Zone of skin (tissue), 1 donor: ENCODE measurements around a stretch of chr19.

- RRBS = no CpG with 5 or more reads among the region's 15 CpGs
Measured at GRCh38 chr19:58262519-58263250, 16.1 kb upstream of the ZNF8 start.

- RRBS = no CpG with 5 or more reads among the region's 19 CpGs
Measured at GRCh38 chr19:58381253-58381615, 404 bp upstream of the ZNF837 start.

DNA sequence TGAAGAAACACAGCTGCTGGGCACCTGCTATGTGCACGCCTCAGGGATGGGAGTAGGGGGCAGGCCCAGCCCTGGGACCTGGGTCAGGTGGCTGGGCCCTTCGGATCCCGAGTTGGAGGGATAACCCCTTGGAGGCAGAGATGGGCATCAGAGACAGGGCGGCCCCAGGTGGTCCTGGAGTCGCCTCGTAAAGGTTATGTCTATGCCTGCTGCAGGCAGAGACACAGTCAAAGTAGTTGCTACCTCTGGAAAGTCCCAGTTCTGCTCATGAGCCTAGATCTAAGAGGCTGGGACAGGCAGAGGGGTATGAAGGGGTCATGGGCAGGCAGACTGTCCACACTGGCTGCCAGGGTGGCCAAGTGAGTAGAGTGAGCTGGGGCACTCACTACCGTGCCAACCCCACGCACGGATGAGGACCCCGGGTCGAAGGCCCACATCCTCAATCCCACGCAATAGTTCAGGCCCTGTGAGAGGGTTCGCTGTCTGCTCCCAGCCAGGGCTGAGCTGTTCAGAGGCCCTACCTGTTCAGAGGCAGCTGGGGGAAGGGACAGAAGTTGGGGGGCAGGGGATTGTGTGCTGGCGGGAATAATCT is 1.3 kb upstream of the RPS5 start:
- RRBS = no CpG with 5 or more reads among the region's 14 CpGs

DNA sequence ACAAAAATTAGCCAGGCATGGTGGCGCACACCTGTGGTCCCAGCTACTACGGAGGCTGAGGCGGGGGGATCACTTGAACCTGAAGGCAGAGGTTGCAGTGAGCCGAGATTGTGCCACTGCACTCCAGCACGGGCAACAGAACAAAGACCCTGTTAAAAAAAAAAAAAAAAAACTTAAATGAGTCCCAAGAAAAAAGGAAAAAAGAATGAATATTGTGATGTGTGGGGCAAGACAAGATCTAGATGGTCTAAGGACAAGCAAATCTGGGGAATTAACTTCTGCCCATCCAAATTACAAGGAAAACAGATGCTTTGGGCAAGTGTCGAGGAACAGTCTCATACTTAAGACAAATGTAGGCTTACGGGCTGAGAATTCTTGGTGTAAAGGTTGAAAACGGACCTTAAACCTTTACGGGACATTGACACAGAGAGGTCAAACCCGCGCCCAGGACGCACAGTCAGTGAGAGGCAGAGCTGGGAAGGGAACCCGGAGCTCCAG is 655 bp upstream of the ZNF324 start:
- RRBS = no CpG with 5 or more reads among the region's 13 CpGs

GRCh38 chr19:58475055-58475317 is 1.2 kb upstream of the ZNF446 start:
- RRBS = no CpG with 5 or more reads among the region's 7 CpGs

GRCh38 chr19:58477042-58477311 is 825 bp downstream of the ZNF446 start:
- RRBS = no CpG with 5 or more reads among the region's 6 CpGs

DNA sequence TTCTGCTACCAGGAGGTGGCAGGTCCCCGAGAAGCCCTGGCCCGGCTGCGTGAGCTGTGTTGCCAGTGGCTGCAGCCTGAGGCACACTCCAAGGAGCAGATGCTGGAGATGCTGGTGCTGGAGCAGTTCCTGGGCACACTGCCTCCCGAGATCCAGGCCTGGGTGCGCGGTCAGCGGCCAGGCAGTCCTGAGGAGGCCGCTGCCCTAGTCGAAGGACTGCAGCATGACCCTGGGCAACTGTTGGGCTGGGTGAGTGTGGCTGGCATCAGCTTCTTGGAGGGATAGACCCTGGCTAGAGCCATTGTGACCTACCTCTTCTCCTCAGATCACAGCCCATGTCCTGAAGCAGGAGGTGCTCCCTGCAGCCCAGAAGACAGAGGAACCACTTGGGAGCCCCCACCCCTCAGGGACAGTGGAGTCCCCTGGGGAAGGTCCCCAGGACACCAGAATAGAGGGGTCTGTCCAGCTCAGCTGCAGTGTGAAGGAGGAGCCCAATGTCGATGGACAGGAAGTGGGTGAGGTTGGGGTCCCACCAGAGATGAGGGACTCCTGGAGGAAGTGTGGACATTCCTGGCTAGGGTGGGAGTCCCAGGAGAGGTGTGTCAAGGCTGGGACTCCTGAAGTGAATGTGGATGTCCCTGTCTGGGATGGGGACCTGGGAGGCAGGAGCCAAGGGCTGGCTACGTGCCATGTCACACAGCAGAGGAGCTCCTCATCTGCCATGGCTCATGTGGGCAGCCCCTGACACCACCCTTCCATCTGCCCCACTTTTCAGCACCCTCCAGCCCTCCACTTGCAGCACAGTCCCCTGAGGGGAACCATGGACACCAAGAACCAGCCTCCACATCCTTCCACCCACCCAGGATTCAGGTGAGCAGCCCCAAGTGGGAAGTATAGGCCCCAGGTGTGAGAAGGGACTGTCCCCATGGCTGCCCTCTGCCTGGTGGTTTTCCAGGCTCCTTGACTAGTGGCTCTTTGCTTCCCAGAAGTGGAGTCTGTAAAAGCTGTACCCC is 1.5 kb downstream of the ZNF446 start:
- RRBS = no CpG with 5 or more reads among the region's 11 CpGs

GRCh38 chr19:58511419-58511670 is 447 bp downstream of the SLC27A5 start:
- RRBS = 80% methylated on average over 5 of the region's 13 CpGs

DNA sequence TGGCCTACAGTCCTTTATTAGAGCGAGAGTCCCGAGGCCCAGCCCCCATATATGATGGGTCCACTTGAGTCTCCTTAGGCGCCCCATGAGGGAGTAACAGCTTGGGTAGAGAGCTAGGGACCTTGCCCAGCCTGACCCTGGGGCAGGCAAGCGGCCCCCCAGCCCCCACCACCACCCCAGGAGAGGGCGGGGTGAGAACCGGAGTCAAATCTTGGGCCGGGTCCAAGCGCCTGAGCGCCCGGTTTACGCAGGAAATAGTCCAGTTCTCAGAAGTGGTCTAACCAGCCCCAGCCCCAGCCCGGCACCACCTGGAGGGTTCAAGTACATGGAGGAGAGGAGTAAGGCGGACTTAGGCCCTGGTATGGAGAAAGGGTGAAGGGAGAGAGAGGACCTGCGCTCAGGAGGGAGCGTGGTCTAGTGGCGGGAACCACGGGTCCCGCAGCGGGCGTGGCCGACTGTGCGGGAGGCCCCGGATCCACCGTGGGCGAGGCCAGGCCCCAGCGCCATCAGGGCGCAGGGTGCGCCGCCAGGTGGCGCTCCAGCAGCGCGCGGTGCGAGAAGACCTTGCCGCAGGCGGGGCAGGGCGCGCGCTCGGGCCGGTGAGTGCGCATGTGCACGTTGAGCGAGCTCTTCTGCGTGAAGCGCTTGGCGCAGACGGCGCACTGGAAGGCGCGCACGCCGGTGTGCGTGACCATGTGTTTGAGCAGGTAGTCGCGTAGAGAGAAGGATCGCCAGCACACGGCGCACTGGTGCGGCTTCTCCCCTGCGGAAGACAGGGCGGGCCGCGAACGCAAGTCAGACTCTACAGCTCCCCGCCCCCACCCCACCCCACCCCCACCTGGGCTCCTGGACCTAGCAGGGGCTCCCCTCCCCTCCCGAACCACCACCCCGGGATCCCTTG is 2.0 kb upstream of the SLC27A5 start:
- RRBS = 4% methylated on average over 24 of the region's 68 CpGs

DNA sequence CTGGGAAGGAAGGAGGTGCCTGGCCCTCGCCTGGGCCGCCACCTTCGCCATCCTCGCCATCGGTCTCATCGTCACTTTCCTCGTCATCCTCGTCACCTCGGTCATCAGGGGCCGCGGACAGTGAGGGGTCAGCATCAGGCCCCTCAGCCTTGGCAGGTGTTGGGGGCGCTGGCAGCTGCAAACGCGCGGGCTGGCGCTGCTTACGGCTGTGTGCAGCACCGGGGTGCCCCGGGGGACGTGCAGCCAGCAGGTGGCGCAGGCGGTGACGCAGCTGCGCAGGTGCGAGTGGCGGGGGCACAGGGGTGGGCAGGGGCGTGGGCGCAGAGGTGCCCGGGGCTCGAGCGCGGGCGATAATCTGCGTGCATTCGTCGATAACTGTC is 2.7 kb downstream of the ZBTB45 start:
- RRBS = 82% methylated on average over 7 of the region's 36 CpGs

DNA sequence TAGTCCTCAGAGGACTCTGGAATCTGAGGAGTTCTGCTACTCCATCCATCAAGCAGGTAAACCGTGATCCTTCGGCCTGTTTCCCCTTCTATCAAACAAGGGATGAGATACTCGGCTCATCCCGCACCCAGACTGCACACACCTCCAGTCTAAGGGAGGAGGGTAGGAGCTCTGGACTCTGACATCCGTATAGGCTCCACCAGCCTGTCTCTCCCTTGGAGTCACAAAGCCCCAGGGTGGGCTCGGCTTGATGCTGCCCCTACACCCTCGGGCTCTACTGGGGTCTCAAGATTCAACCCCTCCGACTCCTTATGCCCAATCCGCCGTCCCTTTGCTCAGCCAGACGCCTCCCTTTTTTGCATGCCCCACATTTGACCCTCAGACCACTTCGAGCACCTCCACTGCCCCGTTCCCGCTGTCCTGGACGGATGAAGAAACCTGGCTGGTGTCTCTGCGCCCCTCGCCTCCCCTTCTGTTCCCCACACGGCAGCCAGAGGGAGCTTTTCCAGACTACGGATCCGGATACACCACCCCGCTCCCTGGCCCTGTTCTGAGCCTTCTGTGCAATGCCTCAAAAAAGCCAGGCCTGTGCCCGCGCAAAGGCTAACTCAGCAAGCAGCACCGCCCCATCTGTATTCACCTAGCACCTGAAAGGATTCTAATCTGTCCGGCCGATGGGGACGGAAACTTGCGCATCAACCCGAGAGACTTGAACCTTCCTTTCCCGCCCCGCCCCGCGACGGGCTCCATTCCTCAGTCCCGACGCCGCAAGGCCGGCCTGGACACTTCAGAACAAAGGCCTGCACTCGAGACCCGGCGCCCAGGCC is 774 bp downstream of the ZBTB45 start:
- RRBS = 0% methylated on average over 10 of the region's 41 CpGs

DNA sequence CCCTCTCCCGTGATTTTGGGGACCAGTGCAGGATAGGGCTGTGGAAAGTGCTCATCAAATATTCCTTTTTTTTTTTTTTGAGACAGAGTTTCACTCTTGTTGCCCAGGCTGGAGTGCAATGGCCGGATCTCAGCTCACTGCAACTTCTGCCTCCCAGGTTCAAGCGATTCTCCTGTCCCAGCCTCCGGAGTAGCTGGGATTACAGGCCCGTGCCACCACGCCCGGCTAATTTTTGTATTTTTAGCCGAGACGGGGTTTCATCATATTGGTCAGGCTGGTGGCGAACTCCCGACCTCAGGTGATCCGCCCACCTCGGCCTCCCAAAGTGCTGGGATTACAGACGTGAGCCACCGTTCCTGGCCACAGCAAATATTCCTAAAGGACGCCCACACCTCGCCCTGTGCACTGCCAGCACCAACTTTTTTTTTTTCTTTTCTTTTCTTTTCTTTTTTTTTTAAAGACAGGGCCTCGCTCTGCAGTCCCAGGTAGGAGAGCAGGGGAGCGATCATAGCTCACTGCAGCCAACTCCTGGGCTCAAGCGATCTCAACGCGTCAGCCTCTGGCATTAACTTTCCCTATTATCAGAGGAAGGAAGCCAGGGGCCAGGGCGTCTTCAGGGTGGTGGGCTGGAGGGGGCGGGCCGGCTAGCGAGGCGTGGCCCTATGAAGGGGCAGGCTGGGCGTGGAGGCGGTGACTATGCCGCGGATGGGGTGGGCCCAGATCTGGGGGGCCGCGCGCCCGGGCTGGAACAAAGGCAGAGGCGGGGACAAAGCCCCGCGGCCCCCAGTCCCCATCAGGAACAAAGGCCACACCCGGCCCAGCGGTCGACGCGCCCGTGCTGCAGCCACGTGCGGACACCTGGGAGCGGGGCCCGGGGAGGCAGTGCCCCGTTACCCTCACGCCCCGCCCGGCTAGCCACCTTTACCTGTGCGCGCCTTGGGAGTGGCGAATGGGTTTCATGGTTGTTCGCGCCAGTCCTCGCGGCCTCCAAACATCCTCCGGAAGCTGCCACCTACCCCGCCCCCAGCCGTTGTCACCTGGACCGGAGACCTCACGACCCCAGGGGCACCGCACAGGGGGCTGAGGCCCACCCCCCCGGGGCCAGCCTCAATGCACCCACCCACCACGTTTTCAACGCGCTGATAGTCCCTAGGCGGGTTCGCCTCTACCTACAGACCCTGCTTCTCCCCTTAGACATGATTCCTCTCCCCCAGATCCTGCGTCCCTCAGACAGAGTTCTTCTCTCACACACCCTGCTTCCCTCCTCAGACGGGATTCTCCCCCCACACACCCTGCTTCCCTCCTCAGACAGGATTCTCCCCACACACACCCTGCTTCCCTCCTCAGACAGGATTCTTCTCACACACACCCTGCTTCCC is 5.6 kb upstream of the TRIM28 start:
- RRBS = 2% methylated on average over 32 of the region's 73 CpGs

GRCh38 chr19:58551470-58552538 is 3.1 kb downstream of the CHMP2A start:
- RRBS = no CpG with 5 or more reads among the region's 18 CpGs

DNA sequence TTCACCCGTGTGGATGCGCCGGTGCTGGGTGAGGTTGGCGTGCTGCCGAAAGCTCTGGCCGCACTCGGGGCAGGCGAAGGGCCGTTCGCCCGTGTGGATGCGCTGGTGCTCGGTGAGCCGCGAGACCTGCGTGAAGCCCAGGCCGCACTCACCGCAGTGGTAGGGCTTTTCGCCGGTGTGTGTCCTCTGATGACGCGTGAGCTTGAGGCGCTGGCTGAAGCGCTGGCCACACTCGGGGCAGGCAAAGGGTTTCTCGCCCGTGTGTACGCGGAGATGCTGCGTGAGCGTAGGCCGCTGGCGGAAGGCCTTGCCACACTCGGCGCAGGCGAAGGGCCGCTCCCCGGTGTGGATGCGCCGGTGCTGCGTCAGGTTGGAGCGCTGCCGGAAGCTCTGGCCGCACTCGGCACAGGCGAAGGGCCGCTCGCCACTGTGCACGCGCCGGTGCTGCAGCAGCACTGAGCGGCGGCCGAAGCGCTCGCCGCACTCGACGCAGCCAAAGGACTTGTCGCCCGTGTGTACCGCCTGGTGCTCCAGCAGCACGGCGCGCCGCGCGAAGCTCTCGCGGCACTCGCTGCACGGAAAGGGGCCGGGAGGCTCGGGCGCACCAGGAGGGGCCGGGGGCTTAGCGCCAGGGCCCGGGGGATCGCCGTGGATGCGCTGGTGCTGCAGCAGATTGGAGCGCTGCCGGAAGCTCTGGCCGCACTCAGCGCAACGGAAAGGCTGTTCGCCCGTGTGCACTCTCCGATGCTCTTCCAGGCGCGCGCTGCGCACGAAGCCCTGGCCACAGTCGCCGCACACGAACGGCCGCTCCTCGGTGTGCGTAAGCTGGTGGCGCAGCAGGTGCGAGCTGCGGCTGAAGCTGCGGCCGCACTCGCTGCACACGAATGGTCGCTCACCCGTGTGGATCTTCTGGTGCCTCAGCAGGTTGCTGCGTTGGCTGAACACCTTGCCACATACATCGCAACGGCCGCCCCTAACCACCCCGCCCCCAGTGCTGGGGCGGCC is 4.1 kb upstream of the UBE2M start:
- RRBS = 2% methylated on average over 15 of the region's 116 CpGs

DNA sequence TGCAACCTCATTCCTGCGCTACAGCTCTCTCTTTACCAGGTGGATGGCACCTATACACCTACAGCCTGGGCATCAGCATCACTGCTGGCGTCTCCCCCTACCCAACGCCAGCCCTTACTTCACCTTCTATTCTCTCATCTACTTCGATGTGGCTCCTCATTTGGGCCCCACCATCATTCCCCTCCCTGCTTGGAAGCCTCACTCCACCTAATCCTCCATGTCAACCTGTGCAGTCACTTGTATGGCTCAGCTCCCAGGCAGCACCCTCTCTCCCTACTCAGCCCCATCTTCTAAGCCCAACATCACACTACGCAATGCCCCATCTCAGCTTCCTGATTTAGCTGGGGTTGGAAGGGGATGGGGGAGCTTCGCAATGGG is 1.1 kb downstream of the MZF1 start:
- RRBS = no CpG with 5 or more reads among the region's 6 CpGs